Non-pigmented ciliary epithelial cell (primary cell): ENCODE data around the genes PURB and CCM2.

GRCh38 chr7:44310173-44310766, 15.1 kb downstream of the CAMK2B start:
- RRBS = no CpG with 5 or more reads among the region's 9 CpGs

DNA sequence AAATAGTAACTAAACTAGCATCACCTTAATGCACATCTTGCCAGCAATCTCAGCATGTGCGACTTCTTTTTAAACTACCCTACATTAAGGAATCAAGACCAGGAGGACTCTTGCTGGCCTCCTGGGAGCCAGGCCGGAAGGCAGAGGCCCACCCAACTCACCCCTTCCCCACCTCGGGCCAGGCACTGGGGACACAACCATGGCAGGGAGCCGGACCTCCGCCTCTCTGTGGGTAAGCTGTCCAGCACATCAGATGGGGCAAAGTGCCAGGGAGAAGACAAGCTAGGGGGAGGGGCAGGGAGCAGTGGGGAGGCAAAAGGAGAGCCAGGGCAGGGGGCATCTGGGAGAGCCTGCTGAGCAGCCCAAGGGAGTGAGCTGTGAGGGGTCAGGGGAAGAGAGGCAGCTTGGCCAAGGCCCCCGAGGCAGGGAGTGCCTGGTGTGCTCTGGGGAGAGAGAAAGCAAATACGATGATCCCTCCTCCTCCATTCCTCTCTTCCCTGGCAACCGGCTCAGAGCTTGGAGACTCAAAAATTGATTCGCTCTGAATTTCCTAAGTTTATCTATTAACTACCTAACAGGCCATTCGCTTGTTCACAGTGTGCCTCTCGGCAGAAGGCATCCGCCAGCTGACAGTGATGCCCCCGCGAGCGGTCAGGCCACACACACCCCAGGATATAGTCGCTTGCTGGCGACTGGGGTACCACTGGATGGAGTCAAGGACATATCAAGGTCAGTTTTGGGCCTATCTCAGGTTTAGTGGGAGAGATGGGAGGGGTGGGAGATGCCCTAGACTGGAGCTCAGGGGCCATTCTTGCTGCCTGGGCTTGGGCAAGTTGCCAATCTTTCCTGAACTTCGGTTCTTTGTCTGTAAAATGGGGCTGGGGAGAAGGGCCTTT, 4.5 kb downstream of the CAMK2B start:
- RRBS = 37% methylated on average over 2 of the region's 18 CpGs

DNA sequence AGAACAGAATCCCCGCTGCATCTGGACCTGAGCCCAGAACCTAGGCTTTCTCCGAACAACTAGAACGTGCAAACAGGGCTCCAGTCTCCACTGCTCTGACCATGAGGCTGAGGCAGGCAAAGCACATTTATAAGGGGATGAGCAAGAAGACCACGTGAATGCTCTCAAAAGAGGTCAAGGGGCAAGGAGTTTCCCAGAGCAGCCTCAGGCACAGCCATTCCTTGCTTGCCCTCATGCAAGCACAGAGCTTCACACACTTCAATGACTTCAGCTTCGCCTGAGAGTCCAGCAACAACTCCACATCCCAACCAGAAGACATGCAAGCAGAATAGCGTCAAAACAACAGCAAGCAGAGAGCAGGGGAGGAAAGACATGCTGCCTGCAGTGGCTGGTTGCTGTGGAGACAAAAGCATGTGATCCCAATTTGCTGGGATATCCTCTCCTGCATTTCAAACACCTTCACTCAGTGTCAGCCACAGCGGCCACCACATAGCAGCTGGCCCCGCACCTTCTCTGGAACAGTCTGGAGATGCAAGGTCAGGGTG, 60.0 kb upstream of the CAMK2B start:
- RRBS = no CpG with 5 or more reads among the region's 8 CpGs

DNA sequence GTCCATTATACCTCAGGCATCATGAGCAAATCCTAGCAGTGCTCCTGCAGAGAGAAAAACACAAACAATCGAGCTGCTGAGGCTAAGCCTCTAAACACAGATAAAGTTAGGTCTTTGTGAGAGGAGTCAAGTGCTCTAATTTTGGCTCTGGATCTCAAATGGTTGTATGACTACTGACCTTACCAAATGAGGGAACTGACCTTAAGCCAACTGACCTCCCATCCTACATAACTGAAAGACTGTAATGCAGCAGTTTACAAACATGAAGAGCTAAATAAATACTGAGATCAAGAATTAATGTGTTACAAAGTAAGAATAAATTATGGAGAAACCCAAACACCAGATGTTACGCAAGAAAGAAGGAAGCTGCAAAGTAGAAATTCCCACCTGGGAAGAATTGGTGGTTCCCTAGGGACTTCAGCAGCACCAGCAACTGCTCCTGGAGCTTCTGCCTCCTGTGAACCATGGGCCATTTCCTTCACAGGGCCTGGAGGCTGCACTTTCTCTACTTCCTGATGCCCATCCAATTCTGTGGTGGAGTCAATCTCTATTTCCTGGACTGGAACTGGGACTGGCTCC, 5.8 kb downstream of the NUDCD3 start:
- RRBS = no CpG with 5 or more reads among the region's 2 CpGs

- RRBS = no CpG with 5 or more reads among the region's 19 CpGs
Measured at GRCh38 chr7:44629700-44630386, 23.4 kb downstream of the OGDH start.

DNA sequence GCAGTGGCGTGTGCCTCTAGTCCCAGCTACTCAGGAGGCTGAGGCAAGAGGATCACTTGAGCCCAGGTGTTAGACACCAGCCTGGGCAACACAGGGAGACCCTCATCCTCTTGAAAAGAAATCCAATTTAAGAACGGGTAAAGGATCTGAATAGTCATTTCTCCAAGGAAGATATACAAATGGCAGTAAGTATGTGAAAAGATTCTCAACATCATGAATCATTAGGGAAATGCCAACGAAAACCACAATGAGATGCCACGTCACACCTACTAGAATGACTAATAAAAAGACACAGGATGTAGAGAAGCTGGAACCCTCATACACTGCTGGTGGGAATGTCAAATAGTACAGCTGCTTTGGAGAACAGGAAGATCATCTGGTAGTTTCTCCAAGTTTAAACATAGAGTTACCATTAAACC, 13.3 kb upstream of the ZMIZ2 start:
- RRBS = no CpG with 5 or more reads among the region's 4 CpGs

DNA sequence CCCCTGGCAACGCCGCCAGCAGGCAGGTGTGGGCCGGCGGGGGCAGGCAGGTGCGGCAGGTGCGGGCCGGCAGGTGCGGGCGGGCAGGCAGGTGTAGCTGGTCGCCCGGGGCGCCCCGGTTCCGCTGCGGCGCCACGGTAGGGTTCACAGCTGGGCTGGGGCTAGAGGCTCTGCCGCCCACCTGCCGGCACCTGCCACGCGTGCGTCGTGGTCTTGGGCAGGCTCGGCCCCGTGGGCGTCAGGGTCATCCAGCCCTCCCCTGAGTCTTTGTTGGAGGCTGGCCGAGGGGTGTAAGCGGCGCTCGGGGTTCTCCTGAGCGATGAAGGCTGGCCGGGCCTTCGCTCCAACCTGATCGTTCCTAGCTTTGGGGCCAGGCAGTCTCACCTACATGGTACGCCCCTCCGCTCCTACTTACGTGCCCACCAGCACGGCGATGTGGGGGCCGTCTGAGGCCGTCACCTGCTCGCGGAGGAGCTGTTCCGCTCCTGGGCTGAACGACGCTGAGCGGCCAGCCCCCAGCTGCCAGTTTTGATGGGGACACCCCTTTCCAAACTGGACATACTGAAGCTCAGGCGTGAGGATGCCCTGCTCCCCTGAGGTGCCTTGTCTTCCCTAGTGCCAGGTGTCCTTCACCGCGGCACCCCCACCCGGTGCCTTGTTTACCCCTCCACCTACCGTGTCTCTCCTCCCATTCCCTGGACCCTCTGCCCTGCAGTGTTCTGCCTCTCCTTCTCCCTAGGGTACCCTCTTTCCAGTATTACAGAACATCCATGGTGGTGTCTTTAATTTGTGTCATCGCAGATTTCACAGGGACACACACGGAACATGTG, 582 bp downstream of the ZMIZ2 start:
- RRBS = 2% methylated on average over 15 of the region's 54 CpGs

DNA sequence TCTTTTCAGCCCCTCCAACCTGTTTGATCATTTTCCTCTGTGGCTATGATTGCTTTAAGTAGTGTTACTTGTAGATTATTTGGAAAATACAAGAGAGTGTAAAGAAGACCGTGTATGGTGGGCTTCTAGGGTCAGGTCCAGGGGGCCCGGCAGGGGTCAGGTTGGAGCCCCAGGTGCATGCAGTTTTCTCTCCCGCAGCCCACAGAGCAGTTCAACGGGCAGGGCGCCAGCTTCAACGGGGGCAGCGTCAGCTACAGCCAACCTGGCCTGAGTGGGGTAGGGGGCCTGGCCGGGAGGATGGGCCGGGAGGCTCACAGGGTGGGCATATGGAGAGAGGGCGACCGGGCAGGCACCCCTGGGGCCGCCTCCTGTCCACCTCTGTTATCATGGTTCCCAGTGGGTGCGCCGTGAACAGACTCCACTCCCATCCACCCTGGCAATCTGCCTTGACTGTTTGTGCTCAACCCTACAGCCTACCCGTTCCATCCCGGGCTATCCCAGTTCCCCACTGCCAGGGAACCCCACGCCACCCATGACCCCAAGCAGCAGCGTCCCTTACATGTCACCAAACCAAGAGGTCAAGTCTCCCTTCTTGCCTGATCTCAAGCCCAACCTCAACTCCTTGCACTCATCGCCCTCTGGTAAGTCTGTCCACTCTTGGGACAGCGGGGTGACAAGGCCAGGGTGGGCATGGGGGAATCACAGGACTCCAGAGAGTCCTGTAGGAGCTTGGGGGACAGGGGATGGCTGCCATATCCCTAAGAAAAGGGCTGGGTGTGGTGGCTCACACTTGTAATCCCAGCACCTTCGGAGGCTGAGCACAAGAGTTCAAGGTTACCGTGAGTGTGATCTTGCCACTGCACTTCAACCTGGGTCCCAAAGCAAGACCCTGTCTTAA, 11.6 kb downstream of the ZMIZ2 start:
- RRBS = no CpG with 5 or more reads among the region's 22 CpGs

DNA sequence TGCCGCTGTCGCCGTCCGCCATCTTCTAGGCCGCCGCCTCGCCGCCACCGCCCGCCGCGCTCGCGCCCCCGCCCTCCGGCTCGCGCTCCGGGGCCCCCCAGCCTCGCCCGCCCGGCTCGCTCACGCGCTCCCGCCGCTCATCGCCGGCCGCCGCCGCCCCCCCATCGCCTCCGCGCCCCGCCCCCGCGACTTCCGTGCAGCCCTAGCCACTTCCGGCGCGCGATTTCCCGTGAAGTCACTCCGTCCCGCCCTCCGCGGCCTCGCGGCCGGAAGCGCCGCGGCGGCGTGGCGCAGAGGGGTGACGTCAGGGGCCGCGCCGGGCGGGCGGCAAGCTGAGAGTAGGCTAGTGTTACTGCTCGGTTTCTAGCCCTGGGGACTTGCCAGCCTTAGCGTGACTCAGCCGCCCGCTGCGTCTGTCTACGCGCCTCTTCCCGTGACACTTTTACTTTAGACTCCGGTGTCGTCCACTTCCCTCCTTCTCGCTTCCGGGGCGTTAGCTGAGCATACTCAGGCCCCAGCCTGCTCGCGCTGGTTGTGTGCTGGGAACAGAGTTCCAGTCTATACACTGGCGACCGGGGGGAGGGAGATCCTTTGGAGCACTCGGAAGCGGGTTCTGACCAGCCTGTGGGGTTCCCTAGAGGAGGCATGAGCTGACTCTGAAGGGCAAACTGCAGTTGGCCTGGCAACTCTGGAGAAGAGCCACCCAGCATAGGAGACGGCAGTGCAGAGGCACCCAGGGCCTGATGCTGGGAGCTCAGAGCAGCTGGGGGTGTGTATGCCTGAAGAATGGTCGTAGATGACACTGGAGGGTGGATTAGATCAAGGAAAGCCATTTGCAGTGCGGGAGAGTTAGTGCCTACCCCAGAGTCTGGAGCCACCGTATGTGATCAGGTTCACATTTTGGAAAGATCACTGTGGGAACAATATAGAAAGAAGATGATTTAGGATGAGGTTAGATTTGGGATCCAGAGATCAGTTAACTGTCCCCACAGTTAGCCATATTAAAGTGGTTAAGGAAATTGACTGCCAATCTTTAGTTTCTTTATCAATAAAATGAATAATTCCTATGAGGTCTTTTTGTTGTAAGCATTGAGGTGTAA, at the start of gene PURB:
Gene PURB (minus strand): TSS at position 204 of the 1,100 bp plus-strand sequence.
- RRBS = 1% methylated on average over 37 of the region's 86 CpGs

DNA sequence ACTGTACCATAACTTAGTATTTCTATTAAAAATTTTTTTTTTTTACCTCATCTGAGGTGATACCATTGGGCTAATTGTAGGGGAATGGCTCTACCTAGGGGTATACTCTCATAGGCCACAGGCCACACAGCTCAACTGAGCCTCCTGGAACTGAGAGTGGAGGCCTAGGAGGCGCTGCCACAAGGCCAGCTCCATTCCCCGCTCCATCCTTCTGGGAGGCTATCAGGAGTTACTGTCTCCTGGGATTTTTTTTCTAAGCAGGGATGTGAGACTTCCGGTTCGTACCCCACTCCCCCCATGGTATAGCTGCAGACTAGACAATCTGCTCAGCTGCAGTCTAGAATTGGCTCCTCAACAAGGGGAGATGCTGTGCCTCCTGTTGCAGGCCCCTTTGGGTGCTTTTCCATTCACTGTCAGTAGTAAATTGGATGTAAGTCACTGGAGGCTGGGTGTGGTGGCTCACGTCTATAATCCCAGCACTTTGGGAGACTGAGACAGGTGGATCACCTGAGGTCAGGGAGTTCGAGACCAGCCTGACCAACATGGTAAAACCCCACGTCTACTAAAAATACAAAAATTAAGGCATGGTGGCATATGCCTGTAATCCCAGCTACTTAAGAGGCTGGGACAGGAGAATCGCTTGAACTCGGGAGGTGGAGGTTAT, 2.8 kb upstream of the MYO1G start:
- RRBS = no CpG with 5 or more reads among the region's 9 CpGs

- RRBS = no CpG with 5 or more reads among the region's 4 CpGs
Measured at GRCh38 chr7:44984358-44984942, 5.6 kb upstream of the MYO1G start.

DNA sequence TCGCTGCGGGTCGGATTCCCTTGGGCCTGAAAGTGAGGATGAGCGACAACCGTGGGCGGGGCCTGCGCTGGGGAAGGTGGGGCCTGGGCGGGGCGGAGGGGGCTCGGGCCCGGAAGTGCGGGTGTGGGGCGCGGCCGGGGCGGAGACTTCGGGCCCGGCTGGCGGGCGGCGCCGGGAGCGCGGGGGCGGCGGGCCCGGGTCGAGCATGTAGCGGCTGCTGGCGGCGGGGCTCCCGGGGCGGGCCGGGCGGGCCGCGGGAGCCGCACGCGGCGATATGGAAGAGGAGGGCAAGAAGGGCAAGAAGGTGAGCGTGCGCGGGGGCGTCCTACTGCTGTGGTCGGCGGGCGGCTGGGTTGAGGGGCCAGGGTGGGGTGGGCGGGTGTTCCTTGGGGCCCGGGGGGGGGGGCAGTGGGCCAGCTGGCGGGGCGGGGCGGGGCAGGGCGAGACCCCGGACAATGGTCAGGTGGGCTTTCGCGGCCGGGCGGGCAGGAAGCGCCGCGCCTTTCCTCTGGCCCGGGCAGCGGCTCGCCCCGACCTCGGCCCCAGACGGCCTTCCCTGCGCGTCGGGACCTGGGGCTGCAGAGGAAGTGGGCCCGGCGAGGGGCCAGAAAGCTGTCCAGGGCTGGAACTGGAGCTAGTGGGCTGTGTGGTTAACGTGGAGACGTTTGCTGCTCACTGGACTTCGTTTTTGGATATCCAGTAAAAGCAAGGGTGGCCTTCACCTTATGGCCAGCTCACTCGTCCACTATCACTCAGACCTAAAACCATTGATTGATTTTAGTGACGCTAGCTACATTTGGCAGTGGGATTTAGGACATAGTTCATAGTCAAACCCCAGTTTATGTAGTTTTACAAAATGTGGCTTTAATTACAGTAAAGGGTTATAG, at the start of gene CCM2:
Gene CCM2 (plus strand): TSS at position 142 of the 887 bp plus-strand sequence.
- RRBS = 1% methylated on average over 25 of the region's 78 CpGs

- RRBS = no CpG with 5 or more reads among the region's 7 CpGs
Measured at GRCh38 chr7:45241106-45241665, 83.6 kb downstream of the RAMP3 start.

DNA sequence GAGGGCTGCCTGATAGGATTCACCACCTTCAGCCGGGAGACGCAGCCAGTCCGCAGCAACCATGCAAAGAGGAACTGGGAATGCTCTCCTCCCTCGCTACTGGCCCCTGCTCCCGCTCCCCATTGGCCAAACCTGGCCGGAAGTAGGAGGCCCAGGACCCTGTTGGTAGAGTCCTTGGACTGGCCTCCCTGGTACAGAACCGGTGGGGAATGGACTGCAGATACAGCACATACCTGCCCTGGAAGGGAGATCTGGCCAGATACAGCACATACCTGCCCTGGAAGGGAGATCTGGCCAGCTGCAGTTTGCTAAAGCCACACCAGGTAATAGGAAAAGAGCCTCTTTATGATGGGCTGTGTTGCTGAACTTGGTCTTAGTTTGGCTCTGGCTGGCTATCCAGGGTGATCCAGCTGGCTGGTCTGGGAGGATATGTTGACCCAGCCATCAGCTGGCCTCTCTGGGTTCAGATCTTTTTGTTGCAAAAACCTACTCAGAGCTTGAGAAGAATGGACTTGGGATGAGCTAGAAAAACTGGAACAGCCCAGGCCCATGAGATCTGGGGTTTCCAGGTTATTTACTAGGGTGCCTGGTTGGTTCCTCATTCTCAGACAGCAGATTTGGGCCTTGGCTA, 116.4 kb downstream of the ADCY1 start:
- RRBS = 100% methylated on average over 2 of the region's 7 CpGs

- RRBS = no CpG with 5 or more reads among the region's 3 CpGs
Measured at GRCh38 chr7:45691423-45691857, 117.3 kb downstream of the ADCY1 start.

GRCh38 chr7:45720467-45720913, 146.3 kb downstream of the ADCY1 start:
- RRBS = no CpG with 5 or more reads among the region's 7 CpGs

- RRBS = no CpG with 5 or more reads among the region's 4 CpGs
Measured at GRCh38 chr7:46007875-46008444, 86.9 kb upstream of the IGFBP3 start.

GRCh38 chr7:46153890-46154496, 232.9 kb upstream of the IGFBP3 start:
- RRBS = no CpG with 5 or more reads among the region's 4 CpGs

- RRBS = no CpG with 5 or more reads among the region's 7 CpGs
Measured at GRCh38 chr7:46220152-46220634, 299.1 kb upstream of the IGFBP3 start.

GRCh38 chr7:46558642-46559315, 637.7 kb upstream of the IGFBP3 start:
- RRBS = no CpG with 5 or more reads among the region's 3 CpGs